ENCODE data around the gene PPDPF.

GRCh38 chr20:63037568-63038279 is 31.0 kb upstream of the BHLHE23 start:
- PRO-cap = no peak

DNA sequence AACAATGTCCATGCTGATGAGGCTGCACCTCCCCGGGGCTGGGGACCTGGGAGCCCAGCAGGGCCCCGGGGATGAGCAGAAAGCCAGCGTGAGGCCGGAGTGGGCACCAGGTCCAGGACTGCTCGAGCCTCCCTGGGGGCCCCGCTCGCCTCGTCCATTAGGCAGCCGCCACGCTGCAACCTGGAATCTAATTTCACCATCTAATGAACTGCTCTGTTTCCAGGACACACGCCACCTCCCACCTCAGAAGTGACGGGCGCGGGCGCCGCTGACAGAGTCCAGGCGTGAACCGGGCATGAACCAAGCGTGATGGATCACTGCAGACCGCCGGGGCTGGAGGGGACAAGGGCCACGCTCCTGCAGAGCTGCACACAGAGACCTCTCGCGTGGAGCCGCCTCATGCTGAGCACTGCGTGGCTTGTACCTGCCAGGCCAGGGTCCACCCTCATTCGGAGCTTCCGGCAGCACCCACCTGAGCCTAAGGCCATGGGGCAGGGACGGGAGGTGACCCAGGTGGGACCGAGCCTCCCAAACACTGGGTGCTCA is 15.5 kb downstream of the KCNQ2 start:
- PRO-cap = no peak

DNA sequence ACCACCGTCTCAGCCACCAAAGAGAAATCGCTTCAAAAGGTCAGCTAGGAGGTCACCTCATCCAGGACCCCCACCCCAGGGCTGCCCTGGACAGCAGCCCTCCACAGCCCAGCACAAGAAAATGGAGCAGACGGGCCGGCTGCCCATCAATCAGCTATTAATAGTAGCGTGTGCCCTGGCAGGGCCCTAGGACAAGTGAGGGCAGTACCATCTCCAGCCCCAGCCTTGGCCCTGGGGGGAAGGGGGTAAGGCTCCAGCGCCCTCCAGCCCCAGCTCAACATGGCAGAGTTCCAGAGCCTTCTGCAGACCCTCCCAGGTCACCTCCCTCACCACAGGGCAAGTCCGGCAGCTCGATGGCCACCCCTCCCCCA is 1.8 kb downstream of the EEF1A2 start:
- PRO-cap = no peak

- PRO-cap = no peak
These were observed 1.4 kb downstream of the EEF1A2 start for GRCh38 chr20:63497445-63497868.

GRCh38 chr20:63520710-63520909 is at the start of gene PPDPF:
Gene PPDPF, plus strand, starts transcription at chr20:63520765.
- PRO-cap = bidirectional peak, plus-strand start at chr20:63520765, minus-strand start at chr20:63520613

- PRO-cap = no peak
These were observed 545 bp downstream of the FNDC11 start for GRCh38 chr20:63554328-63555080.

DNA sequence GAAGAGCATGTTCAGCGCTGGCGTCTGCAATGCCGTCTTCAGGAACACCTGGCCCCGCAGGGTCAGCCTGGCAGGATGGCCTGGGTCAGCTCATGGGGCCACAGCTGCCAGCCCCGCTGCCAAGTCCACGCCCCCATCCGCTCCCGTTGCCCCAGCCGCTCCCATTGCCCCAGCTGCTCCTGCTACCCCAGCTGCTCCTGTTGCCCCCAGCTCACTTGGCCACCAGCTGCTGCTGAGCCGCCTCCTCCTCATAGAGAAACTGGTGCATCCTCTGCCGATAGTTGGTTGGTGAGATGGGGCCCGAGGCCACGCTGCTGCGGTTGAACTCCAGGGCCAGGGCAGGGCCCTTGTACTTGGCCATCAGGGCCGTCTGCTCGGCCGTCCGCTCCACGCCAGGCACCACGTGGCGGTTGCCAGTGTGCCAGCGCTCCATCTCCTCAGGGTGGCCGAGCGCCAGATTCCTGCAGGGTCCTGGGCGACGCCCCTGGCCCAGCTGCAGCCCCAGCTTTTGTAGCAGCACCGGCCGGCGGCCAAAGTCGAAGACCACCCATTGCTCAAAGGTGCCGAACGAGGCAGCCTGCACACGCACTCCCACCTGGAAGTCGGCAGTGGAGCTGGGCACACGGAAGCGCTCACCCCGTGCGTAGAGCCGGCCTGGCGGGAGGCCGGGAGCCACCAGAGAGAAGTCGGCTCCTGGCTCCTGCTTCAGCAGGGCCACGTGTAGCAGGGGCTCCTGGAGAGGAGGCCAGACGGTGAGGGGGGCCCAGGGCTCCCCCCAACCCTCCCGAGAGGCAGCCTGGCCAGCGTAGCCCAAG is 4.9 kb downstream of the HELZ2 start:
- PRO-cap = no peak

- PRO-cap = bidirectional peak, plus-strand start at chr20:63641306, minus-strand start at chr20:63641339; unidirectional peak, minus-strand start at chr20:63641819
These were observed 11.8 kb downstream of the STMN3 start for GRCh38 chr20:63641231-63642000.

DNA sequence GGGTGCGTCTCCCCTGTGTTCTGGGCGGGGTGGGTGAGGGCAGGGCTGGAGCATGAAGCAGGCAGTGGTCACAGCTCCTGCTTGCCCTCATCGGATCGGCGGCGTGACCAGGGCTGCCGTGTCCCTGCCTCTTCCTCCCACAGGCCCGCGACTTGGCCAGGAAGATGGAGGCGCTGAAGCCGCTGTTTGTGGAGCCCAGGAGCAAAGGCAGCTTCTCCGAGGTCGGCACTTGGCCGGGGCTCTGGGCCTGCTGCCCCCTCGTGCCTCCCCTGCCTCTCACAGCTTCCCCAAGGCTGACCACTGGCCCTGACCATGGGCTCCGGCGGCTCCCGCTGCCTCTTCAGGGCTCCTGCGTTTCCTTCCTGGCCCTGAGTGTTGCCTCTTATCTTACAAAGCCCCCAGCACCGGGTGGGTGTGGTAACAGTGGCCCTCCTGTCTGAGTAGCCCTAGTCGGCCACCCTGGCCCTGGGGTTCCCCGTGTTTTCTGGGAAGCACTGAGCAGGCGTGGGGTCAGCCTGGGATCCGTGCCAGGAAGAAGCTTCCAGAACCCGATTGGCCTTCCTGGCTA is 8.0 kb upstream of the TNFRSF6B start:
- PRO-cap = no peak

GRCh38 chr20:63694397-63695080 is 1.9 kb upstream of the TNFRSF6B start:
- PRO-cap = no peak

- PRO-cap = no peak
These were observed 25.6 kb downstream of the SLC2A4RG start for GRCh38 chr20:63765144-63765597.

- PRO-cap = no peak
These were observed 3.3 kb upstream of the ABHD16B start for GRCh38 chr20:63857955-63858343.

GRCh38 chr20:63858344-63859524 is 2.6 kb upstream of the ABHD16B start:
- PRO-cap = no peak

GRCh38 chr20:64025728-64026138 is 10.2 kb upstream of the C20orf204 start:
- PRO-cap = no peak

GRCh38 chr20:64046936-64047258 is 2.5 kb downstream of the SOX18 start:
- PRO-cap = no peak

GRCh38 chr20:64056607-64057612 is 6.1 kb upstream of the TCEA2 start:
- PRO-cap = no peak

GRCh38 chr20:64062059-64062685 is 826 bp upstream of the TCEA2 start:
- PRO-cap = no peak

- PRO-cap = no peak
These were observed 8.0 kb downstream of the RGS19 start for GRCh38 chr20:64071221-64071838.